Psoas muscle (tissue), 2 donors: ENCODE data around the genes SLC38A1 and SLC38A2.

DNA sequence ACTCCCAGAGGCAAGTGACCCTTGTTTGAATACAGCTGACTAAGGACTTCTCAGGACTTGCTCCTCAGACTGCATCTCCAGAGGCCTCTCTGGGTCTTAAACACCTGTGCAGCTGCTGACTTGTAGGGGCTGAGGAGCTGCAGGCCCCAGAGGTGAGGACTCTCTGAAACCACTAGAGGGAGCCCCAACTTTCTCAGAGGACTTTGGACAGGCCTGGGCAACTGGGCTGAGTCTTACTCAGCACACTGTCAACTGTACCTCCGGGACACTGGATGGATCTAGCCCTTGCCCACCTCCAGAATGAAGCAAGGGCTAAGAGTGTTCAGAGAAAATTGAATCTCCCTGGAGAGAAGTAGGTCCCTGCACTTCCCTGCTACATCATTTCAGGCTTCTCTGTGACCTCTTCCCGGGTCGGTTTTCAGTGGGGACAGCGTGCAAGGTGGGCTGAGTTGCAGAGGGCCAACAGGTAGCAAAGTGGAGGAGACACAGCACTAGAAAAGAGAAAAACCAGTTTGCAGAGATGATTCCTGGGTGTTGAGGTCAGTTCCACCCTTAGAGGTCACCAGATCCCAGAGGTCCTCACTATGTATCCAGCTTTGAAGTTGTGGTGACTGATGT is 164.6 kb downstream of the TMEM117 start:
- PRO-cap, 2 experiments = no peak in any of the 2 experiments

GRCh38 chr12:44874842-44875367 is 1.2 kb downstream of the NELL2 start:
- PRO-cap, 2 experiments = no peak in any of the 2 experiments

DNA sequence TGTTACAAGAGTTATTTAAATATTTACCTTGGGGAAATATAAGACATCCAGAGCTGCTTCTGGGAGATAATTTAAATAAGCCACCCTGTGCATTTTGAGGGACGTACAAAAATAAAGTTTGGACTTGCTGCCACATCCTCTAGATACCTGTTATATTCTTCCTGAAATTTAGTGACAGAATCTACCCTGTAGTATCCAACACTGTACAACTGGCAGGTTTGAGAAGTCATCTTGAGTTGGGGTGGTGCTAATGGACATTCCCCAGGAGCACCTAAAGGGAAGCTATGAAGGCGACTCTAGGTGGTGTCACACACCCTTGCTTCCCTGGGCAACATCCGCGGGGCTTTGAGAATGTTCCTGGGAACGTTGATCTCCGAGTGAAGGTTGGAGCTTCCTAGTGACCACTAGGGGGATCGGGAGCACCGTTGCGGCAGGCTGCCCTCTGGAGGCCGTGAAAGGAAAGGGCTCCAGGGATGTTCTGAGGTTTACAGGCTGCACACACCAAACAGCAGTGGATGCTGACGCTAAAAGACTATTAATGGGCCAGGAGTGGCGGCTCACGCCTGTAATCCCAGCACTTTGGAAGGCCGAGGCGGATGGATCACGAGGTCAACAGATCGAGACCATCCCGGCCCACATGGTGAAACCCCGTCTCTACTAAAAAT is 72.5 kb upstream of the NELL2 start:
- PRO-cap, 2 experiments = no peak in any of the 2 experiments

GRCh38 chr12:45260003-45260611 is 44.2 kb downstream of the ANO6 start:
- PRO-cap, 2 experiments = no peak in any of the 2 experiments

DNA sequence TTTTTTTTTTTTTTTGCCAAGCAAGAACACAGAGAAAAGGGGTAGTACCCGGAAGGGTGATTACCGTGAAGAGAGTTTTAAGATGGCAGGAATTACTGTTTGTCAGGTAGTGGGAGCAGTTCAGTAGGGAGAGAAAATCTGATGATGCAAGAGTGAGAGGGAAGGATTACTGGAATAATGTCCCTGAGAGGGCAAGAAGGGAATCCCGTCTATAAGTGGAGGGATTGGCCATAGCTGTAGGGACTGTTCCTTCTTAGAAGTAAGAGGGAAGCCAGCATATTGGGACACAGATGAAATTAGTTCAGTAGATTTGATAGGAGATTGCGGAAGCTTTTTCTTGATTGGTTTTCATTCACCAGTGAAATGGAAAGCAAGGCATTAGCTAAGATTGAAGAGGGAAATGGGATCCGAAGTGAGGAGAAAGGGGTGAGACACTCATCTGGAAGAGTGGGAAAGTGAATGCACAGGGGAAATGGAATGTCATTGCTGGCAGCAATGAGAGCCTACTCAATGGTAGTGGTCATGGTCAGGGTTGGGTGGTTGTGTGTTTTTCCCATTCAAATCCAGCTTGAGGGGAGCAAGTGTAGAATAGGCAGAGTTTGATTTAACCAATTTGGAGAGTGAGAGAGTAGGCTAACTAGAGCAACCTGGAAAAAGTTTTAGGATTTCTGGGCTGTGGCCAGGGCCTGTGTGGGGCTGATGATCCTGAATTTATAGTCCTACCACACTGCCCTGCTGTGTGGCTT is 92.3 kb downstream of the ANO6 start:
- PRO-cap, 2 experiments = no peak in any of the 2 experiments

GRCh38 chr12:45732909-45733353 is 3.4 kb downstream of the ARID2 start:
- PRO-cap, 2 experiments = no peak in any of the 2 experiments

DNA sequence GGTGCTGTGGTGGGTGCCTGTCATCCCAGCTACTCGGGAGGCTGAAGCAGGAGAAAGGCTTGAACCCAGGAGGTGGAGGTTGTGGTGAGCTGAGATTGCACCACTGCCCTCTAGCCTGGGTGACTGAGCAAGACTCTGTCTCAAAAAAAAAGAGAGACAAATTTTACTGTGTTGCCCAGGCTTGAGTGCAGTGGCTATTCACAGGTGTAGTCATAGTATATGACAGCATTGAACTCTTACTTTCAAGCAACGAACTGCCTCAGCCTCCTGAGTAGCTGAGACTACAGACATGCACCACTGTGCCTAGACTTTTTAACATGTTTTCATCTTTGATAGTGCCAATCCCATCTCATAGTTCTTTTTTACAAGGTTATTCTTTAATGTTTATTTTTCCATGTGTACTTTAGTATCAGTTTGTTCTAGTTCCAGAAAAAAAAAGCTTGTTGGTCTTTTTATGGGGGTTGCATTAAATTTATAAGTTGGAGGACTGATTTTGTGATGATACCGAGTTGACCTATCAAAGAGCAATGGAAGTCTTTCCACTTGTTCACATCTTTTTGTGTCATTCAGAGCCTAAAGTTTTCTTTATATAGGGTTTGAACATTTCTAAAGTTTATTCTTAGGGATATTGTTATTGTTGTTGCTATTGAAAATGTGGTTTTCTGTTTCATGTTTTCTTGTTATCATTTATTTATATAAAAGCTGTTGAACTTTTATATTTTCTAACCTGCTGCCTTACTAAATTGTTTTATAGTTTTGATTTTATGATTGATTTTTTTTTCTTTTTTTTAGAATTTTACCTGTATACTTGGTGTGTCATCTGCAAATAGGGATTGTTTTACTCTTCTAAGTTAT is 13.9 kb downstream of the ARID2 start:
- PRO-cap, 2 experiments = no peak in any of the 2 experiments

GRCh38 chr12:45744844-45745695 is 15.6 kb downstream of the ARID2 start:
- PRO-cap, 2 experiments = no peak in any of the 2 experiments

DNA sequence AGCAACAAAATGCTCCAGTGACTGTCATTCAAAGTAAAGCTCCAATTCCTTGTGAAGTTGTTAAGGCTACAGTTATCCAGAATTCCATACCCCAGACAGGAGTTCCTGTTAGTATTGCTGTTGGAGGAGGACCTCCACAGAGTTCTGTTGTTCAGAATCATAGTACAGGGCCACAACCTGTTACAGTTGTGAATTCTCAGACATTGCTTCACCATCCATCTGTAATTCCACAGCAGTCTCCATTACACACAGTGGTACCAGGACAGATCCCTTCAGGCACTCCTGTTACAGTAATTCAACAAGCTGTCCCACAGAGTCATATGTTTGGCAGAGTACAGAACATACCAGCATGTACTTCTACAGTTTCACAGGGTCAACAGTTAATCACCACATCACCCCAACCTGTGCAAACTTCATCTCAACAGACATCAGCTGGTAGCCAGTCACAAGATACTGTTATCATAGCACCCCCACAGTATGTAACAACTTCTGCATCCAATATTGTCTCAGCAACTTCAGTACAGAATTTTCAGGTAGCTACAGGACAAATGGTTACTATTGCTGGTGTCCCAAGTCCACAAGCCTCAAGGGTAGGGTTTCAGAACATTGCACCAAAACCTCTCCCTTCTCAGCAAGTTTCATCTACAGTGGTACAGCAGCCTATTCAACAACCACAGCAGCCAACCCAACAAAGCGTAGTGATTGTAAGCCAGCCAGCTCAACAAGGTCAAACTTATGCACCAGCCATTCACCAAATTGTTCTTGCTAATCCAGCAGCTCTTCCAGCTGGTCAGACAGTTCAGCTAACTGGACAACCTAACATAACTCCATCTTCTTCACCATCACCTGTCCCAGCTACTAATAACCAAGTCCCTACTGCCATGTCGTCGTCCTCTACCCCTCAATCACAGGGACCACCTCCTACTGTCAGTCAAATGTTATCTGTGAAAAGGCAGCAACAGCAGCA is 121.0 kb downstream of the ARID2 start:
- PRO-cap, 2 experiments = no peak in any of the 2 experiments

GRCh38 chr12:45891567-45892291 is 98.6 kb downstream of the SCAF11 start:
- PRO-cap, 2 experiments = no peak in any of the 2 experiments

DNA sequence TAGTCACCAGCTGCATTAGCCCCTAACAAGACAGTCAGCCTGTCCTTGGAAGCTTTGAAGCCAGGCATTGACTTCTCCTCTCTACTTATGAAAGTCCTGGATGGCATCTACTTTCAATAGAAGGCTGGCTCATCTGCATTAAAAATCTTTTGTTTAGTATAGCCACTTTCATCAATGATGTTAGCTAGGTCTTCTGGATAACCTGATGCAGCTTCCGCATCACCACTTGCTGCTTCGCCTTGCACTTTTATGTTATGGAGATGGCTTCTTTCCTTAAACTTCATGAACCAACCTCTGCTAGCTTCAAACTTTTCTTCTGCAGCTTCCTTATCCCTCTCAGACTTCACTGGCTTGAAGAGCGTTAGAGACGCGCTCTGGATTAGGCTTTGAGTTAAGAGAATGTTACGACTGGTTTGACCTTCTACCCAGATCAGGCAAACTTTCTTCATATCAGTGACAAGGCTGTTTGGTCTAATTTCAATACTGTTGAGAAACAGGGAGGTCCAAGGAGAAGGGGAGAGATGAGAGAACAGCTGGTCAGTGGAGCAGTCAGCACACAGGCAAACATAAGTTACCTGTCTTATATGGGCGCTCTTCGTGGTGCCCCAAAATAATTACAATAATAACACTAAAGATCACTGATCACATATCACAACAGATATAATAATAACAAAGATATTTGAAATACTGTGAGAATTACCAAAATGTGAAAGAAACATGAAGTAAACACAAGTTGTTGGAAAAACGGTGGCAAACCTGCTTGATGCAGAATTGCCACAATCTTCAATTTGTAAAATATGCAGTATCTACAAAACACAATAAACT is 14.9 kb downstream of the SCAF11 start:
- PRO-cap, 2 experiments = no peak in any of the 2 experiments

GRCh38 chr12:46072017-46072531 is 81.7 kb upstream of the SCAF11 start:
- PRO-cap, 2 experiments = no peak in any of the 2 experiments

- PRO-cap, 2 experiments = no peak in any of the 2 experiments
Measured at GRCh38 chr12:46124451-46124971, 134.1 kb upstream of the SCAF11 start.

- PRO-cap, 2 experiments = peak in 2 of 2 experiments; most common plus-strand start chr12:46267956 (in 2)
Measured at GRCh38 chr12:46267906-46268045, 1.1 kb downstream of the SLC38A1 start.

DNA sequence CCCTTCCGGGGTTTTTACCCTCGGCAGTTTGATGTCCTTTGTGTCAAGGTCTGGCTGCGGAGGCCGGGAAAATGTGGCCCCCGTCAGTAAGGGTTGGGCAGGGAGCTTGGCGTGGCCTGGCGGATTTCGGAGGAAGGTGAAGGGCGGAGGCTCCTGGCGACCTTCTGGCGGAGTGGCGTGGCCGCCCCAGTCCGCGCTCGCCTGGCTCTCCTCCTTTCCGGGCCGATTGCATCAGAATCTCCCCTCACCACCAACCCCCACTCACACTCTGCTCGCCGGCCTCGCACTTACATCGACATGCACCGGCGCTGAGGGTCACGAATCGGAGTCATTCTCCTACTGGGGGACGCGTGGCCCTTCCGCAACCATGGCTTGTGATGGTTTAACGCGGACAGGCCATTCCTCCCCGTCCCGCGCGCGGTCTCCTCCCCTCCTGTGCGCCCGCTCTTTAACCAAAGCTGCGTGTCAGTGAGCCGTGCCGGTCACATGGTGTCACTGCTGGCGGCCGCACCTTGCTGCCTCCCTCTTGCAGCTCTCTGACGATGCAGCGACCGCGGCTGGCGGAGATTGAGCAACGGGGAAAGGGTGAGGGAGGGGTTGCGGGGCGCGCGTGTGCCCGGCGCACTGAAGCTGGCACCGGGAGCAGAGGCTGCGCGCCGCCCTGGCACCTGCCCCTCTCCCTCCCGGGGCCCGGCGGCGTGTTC is at the start of gene SLC38A1:
Gene SLC38A1 (minus strand): TSS at position 470 of the 704 bp plus-strand sequence.
- PRO-cap, 2 experiments = peak in 2 of 2 experiments; most common plus-strand start position 298 of the sequence (in 2); most common minus-strand start position 174 of the sequence (in 2)

GRCh38 chr12:46269278-46269563 is 378 bp upstream of the SLC38A1 start:
- PRO-cap, 2 experiments = no peak in any of the 2 experiments

DNA sequence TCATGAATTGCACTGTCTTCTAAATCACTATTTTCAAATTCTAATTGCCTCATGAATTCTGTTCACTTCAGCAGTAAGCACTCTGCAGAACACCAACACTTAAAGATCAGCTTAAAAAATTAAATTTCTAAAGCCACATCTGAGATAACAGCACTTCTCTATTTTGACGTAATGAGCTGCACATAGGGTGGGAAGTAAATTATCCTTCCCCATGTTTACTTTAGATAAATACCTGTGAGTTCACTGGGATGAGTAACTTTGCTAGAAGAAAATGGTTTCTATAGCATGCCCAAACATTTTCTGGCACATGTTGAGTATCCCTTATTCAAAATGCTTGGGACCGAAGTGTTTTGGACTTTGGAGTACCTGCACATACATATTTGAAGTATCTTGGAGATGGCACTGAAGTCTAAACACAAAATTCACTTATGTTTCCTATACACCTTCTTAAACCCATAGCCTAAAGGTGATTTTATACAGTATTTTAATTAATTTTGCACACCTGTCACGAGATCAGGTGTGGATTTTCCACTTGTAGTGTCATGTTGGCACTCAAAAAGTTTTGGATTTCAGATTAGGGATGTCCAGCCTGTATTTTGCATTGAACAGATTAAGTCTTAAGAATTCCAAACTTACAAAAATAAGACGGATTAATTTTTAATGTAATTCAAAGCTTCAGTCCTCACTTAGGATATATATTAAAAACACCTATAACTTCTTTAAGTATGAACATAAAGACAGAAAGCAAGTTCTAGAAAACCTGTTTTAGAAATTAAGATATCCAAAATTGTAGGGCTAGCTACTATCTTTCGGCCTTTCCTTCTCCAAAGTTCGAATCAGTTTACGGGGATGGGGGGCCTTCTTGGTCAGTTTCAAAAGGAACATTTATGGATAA is 6.5 kb downstream of the SLC38A2 start:
- PRO-cap, 2 experiments = no peak in any of the 2 experiments

DNA sequence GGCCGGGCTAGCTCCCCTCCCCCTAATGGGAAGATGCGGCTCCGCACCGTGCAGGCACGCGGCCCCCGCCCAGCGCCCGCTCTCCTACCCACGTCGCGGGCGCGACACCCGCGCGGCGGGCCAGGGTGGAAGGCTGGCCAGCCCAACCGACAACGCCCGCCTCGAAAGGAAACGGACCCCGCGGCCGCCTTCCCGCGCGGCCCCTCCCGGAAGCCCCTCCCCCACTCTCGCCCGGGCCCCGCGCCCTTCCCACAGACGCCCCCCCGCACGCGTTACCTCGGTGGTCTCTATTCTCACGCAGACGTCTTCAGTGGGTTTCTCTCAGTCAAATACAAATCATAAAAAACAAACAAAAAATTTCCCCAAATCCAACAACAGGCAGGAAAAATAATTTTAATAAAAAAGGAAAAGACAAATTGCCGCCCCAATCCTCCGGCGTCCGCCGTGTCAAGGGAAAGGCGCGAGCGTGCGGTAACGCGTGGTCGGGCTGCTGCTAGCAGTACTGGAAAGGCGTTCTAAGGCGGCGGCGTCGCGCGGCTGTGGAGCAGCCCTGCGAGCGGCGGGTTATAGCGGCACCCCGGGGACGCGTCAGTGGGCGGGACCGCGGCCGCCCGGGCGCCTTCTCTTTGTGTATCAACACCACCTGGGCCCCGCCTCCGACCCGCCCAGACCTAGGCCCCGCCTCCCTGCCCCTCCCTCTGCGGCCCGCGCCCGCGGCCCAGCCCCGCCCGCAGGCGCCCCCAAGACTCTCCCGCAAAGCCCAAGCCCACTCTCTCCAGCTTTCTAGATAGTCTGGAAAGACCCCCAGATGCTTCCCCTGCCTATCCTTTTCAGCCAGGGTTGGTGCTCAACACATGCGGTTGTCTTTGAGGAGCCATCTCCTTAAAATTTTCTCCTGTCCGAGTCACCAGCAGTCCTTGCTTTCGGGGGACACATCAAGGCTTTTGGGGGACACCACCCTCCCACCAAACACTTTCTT is at the start of gene SLC38A2:
Gene SLC38A2 (minus strand): TSS at position 541 of the 979 bp plus-strand sequence.
- PRO-cap, 2 experiments = peak in 2 of 2 experiments; most common plus-strand start position 25 of the sequence (in 1); most common minus-strand start position 541 of the sequence (in 2)

- PRO-cap, 2 experiments = no peak in any of the 2 experiments
Measured at GRCh38 chr12:46382118-46382691, 9.6 kb upstream of the SLC38A2 start.

GRCh38 chr12:46413382-46413985 is 40.9 kb upstream of the SLC38A2 start:
- PRO-cap, 2 experiments = no peak in any of the 2 experiments